K562 (cell line): Measurements from ENCODE around the gene FUBP3.

DNA sequence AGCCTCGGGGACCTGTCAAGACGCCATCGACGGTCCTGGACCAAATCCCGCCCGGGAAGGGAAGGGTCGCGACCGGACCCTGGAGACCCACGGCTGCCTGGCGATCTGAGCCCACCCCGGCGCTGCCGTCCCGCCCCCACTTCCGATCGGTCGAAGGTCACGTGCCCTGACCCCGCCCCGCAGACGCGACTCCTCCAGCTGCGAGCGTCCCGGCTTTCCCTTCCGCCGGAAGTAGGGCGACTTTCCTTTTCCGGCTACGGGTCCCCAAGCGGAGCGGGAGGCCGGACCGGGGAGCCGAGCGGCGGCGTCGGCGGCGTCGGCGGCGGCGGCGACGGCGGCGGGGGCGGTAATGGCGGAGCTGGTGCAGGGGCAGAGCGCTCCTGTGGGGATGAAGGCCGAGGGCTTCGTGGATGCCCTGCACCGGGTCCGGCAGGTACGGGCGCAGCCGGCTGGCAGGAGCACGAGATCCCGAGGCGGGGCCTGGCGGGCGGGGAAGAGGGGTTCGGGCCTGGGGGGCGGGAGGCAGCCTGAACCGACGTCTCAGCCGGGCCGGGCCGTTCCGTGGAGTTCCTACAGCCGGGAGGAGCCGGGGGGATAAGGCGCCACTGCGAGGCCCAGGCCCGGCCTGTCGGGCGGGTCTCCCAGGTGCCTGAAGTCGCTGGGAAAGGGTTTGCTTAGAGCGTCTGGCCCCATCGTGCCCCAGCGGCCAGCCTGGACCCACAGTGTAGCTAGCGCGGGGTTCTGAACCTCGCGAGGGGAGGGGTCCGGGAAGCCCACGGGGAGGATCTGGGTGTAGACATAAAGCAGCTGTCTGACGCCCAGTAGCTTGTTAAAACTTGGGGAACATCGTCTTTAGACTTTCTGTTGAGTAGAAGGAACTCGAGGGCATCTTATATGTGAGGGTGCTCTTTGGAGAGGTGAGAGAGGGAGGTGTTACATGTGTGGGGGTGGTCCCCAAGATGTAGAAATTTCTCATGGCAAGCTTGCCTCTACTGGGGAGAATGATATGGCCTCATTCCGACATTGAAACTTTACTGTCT is at the start of gene FUBP3:
Gene FUBP3, plus strand, starts transcription at position 246 of the 1,040 bp plus-strand sequence.
- RAMPAGE, long total RNA, result start-site peak on the plus strand centred at position 325 of the sequence, 33 bp wide, 456 and 494 reads in 2 replicates
- RRBS, result 2% methylated on average over 16 of the region's 94 CpGs
PRO-cap:
- standard, result bidirectional peak, plus-strand start at position 267 of the sequence, minus-strand start at position 107 of the sequence
- CoPRO, capped RNA only, 2 experiments, result peak in 2 of 2 experiments; most common plus-strand start position 247 of the sequence (in 2); most common minus-strand start position 124 of the sequence (in 2)
- CoPRO, capped and uncapped RNA, 2 experiments, result peak in 2 of 2 experiments; most common plus-strand start position 247 of the sequence (in 2); most common minus-strand start position 124 of the sequence (in 2)
- CoPRO, uncapped RNA only, 2 experiments, result peak in 1 of 2 experiments; most common plus-strand start position 274 of the sequence (in 1); most common minus-strand start position 124 of the sequence (in 1)
CAGE:
- cytosol, long polyA plus RNA, result start-site peak on the plus strand centred at position 275 of the sequence, 33 bp wide, 275 and 81 reads in 2 replicates
- long polyA plus RNA, result no peak
- nucleolus, long total RNA, result no peak
- nucleus, long polyA plus RNA, result start-site peak on the plus strand centred at position 260 of the sequence, 70 bp wide, 134 and 72 reads in 2 replicates

DNA sequence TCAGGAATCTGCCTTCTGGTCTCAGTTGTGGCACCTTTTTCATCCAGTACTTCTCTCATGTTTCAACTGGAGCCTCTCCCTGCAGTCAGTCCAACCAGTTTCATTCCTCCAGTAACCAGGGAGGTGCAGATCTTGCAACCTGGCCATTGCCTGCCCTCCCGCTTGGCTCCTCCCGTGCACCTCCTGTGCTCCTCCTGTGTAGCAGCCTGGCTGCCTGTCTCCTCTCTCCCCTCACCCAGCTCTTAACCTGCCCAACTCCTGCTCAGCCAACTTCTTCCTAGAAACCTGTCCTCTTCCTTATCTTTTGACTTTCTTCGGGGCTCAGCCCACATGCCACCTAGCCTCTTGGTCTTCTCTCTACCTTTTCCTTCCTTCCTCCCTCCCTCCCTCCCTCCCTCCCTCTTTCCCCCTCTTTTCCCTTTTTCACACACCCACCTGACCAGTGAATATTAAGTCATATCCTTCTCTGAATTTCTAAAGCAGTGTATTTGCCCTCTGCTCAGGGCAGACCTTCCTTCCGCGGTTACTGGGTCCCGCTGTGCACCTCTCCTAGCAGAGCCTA is 20.4 kb downstream of the FUBP3 start:
- RAMPAGE, long total RNA, result no peak
- RRBS, result no CpG with 5 or more reads among the region's 6 CpGs
PRO-cap:
- standard, result no peak
- CoPRO, capped RNA only, 2 experiments, result no peak in any of the 2 experiments
- CoPRO, capped and uncapped RNA, 2 experiments, result no peak in any of the 2 experiments
- CoPRO, uncapped RNA only, 2 experiments, result no peak in any of the 2 experiments
CAGE:
- cytosol, long polyA plus RNA, result no peak
- long polyA plus RNA, result no peak
- nucleolus, long total RNA, result start-site peak on the plus strand centred at position 58 of the sequence, 5 bp wide, 722 reads
- nucleus, long polyA plus RNA, result no peak

DNA sequence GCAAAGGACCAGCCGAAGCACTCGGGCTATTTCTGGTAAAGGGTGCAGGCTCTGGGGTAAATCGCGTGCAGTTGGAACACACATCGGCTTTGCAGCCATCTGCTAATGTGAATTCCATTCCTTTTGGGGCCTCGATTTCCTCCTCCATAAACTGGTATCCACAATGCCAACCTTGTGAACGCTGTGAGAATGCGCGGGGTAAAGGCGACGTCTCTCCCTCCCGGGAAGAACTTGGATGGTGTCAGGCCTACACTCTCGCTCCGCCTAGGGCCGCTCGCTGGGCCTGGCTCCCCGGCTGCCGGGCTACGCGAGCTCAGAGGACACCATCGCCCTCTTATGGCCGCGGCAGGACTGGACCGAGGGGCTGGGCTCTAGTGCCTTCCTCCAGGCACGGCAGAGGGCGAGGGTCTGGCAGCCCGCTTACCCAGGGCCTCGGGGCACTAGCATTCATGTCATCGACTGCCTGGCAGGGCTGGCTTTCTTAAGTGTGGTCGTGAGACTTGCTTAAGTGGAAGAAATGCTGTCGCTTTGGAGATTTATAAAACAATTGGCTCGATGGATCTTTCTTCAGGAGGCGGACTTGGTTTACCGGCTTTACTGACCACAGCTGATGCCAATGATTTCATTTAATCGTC is 1.3 kb upstream of the EXOSC2 start:
- RAMPAGE, long total RNA, result no peak
- RRBS, result 97% methylated on average over 5 of the region's 35 CpGs
PRO-cap:
- standard, result no peak
- CoPRO, capped RNA only, 2 experiments, result no peak in any of the 2 experiments
- CoPRO, capped and uncapped RNA, 2 experiments, result no peak in any of the 2 experiments
- CoPRO, uncapped RNA only, 2 experiments, result no peak in any of the 2 experiments
CAGE:
- cytosol, long polyA plus RNA, result no peak
- long polyA plus RNA, result no peak
- nucleolus, long total RNA, result no peak
- nucleus, long polyA plus RNA, result no peak

GRCh38 chr9:130701179-130701965 is 7.8 kb downstream of the EXOSC2 start:
- RAMPAGE, long total RNA, result no peak
- RRBS, result no CpG with 5 or more reads among the region's 8 CpGs
PRO-cap:
- standard, result no peak
- CoPRO, capped RNA only, 2 experiments, result no peak in any of the 2 experiments
- CoPRO, capped and uncapped RNA, 2 experiments, result no peak in any of the 2 experiments
- CoPRO, uncapped RNA only, 2 experiments, result peak in 2 of 2 experiments; most common plus-strand start chr9:130701493 (in 2); most common minus-strand start chr9:130701685 (in 1)
CAGE:
- cytosol, long polyA plus RNA, result no peak
- long polyA plus RNA, result no peak
- nucleolus, long total RNA, result no peak
- nucleus, long polyA plus RNA, result no peak

DNA sequence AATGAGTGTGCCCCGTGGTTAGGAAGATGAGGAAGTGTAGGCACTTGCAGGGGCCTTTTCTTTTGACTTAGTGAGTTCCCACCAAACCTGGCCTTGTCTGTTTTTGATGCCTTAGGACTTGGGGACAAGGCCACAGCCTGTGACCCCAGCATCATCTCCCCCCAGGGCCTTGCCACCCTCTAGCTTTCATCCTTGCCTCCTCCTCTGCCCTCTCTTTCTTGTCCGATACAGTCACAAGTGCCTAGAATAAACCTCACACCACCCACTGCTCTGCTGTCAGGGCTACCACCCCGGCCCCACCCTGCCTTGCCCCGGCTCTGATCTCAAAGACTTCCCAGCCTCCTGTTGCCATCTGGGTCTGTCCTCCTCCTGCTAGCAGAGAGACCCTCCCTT is 68.6 kb upstream of the ABL1 start:
- RAMPAGE, long total RNA, result no peak
- RRBS, result no CpG with 5 or more reads among the region's 4 CpGs
PRO-cap:
- standard, result no peak
- CoPRO, capped RNA only, 2 experiments, result no peak in any of the 2 experiments
- CoPRO, capped and uncapped RNA, 2 experiments, result no peak in any of the 2 experiments
- CoPRO, uncapped RNA only, 2 experiments, result no peak in any of the 2 experiments
CAGE:
- cytosol, long polyA plus RNA, result no peak
- long polyA plus RNA, result no peak
- nucleolus, long total RNA, result no peak
- nucleus, long polyA plus RNA, result no peak

DNA sequence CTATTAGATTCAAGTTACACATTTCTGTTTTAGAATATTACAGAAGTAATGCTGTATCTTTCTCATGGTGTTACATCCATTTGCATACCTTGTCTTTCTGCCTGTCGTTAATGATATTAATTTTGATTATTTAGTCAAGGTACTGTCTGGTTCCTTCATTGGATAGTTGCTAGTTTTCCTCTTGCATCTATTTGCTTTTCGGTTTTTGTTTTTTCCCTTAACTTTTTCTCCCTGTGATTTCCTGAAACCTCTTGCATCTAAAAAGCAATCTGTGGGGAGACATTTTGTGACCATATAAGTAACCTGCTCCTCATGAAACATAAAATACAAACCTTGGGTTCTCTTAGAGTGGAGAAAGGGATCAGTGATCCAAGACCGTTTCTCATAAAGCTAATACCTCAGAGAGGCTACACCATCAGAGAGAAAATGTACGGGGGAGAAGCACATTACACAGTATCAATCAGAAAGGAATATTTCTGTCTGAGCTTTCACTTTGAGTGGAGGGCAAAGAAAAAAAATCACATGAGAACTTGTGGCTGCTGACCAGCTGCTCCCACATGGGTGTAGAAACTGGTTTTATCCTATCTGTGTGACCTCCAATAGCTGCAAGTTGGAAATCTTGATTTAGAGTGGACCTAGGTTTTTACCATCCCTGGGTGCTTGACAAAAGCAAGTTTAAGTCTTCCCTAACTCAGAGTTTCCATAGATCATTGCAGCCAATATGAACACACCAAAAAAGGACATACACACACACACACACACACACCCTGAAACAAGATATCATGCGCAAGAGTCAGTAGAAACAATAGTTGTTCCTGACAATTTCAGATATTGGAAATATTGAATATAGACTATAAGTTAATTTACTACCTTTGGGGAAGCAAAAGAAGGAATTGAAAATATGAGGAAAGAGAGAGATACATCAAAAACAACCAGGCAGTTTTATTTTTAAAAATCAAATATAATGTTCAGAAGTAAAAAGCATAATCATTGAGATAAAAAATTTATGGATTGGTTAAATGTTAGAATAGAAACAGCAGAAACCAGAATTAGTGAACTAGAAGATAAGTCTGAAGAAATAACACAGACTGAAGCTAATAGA is 45.9 kb upstream of the ABL1 start:
- RAMPAGE, long total RNA, result no peak
- RRBS, result no CpG with 5 or more reads among the region's 5 CpGs
PRO-cap:
- standard, result no peak
- CoPRO, capped RNA only, 2 experiments, result no peak in any of the 2 experiments
- CoPRO, capped and uncapped RNA, 2 experiments, result no peak in any of the 2 experiments
- CoPRO, uncapped RNA only, 2 experiments, result peak in 2 of 2 experiments; most common plus-strand start position 320 of the sequence (in 1)
CAGE:
- cytosol, long polyA plus RNA, result no peak
- long polyA plus RNA, result no peak
- nucleolus, long total RNA, result no peak
- nucleus, long polyA plus RNA, result no peak

DNA sequence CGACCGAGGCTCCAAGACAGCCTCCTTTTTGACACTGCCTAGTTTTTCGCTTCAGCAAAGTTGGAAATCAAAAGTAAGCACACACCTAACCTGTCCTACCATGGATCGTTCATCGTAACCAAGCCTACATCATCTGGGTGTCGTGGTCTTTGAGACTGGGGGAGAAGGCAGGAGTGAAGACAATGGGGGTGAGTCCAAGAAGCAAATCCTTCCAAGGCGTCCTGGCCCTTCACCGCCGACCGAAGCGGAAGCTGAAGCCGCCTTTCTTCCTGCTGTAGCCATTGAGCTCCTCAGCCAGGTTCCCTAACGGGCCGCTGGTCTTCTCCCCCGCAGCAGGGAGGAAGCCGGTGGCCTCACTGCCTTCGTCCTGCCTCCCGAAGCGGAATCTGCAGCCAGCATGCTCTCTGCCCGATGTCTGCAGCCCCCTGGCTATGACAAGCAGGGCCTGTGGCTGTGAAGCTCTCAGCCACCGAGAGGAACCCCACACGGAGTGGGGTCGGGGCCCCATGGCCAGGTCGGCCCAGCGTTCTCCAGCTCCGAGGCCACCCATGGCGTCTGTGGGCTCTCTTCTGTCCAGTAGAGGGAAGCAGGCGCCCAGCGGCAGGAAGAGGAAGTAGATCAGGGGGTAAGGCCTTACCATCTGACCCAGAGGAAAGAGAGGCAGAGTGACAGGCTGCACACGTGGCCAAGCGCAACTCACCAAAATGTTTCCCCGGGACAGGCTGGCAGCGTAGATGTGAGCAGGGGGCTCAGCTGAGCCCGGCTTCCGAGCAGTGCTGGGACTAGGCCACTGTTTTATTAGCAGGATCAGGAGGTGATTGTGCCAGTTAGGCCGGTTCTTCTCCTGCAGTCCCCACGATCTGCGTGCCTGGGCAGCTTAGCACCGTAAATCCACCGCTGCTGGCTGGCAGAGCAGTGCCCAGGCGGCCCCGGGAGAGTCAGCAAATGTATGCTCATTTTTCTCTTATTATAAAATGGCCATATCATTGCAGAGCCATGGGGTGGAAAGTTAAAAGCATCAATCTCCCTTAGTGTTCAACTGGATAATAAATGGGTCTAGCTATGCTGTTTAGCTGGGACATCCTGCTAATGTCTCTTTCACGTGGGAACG is 3.1 kb downstream of the QRFP start:
- RAMPAGE, long total RNA, result no peak
- RRBS, result 89% methylated on average over 9 of the region's 44 CpGs
PRO-cap:
- standard, result no peak
- CoPRO, capped RNA only, 2 experiments, result peak in 1 of 2 experiments; most common plus-strand start position 798 of the sequence (in 1); most common minus-strand start position 559 of the sequence (in 1)
- CoPRO, capped and uncapped RNA, 2 experiments, result no peak in any of the 2 experiments
- CoPRO, uncapped RNA only, 2 experiments, result peak in 2 of 2 experiments; most common plus-strand start position 14 of the sequence (in 1)
CAGE:
- cytosol, long polyA plus RNA, result no peak
- long polyA plus RNA, result no peak
- nucleolus, long total RNA, result no peak
- nucleus, long polyA plus RNA, result no peak

DNA sequence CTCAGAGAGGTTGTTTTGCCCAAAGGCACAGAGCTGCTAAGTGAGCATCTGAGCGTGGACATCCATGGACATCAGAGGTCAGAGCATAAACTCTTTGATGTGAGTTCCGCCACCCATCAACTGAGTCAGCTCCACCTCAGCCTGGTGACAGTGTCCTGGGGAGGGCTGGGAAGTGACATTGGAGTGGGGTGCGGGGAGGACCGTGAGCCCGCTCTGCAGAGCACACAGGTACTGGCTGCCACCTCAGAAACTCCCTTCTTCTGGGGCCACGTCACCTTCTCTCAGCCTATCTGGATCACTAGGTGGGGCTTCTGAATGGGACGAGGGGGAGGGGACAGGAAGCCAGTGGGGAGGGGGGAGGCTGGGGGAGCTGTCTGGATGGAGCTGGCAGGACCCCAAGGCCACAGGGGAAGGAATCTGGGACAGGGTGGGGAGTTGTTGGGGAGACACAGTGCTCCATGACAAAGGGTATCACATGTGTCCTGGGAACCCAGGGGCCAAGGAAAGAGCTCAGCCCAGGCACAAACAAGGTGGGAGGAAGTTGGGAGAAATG is 2.4 kb downstream of the LAMC3 start:
- RAMPAGE, long total RNA, result no peak
- RRBS, result no CpG with 5 or more reads among the region's 7 CpGs
PRO-cap:
- standard, result bidirectional peak, plus-strand start at position 345 of the sequence, minus-strand start at position 262 of the sequence
- CoPRO, capped RNA only, 2 experiments, result peak in 2 of 2 experiments; most common plus-strand start position 345 of the sequence (in 1); most common minus-strand start position 233 of the sequence (in 2)
- CoPRO, capped and uncapped RNA, 2 experiments, result no peak in any of the 2 experiments
- CoPRO, uncapped RNA only, 2 experiments, result no peak in any of the 2 experiments
CAGE:
- cytosol, long polyA plus RNA, result no peak
- long polyA plus RNA, result no peak
- nucleolus, long total RNA, result no peak
- nucleus, long polyA plus RNA, result no peak

DNA sequence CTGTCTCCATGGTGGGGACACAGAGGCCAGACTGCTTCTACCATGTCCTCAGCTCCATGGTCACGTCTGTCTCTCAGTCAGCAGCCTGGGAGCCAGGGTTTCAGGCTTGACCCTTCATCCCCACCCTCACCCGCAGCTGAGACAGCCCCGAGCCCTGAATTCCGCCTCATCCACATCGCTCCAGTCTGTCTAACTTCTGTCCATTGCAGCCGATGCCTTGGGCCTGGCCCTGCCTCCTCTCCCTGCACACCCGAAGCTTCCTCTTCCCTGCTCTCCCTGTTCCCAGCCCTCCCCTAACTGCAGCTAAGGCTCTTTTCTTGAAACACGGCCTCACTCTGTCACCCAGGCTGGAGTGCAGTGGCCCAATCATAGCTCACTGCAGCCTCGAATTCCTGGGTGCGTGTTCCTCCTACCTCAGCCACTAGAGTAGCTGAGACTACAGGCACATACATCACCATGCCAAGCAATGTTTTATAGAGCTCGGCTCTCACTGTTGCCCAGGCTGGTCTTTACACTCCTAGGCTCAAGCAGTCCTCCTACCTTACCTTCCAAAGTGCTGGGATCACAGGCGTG is 28.3 kb downstream of the LAMC3 start:
- RAMPAGE, long total RNA, result no peak
- RRBS, result no CpG with 5 or more reads among the region's 12 CpGs
PRO-cap:
- standard, result no peak
- CoPRO, capped RNA only, 2 experiments, result no peak in any of the 2 experiments
- CoPRO, capped and uncapped RNA, 2 experiments, result no peak in any of the 2 experiments
- CoPRO, uncapped RNA only, 2 experiments, result no peak in any of the 2 experiments
CAGE:
- cytosol, long polyA plus RNA, result no peak
- long polyA plus RNA, result no peak
- nucleolus, long total RNA, result no peak
- nucleus, long polyA plus RNA, result no peak

DNA sequence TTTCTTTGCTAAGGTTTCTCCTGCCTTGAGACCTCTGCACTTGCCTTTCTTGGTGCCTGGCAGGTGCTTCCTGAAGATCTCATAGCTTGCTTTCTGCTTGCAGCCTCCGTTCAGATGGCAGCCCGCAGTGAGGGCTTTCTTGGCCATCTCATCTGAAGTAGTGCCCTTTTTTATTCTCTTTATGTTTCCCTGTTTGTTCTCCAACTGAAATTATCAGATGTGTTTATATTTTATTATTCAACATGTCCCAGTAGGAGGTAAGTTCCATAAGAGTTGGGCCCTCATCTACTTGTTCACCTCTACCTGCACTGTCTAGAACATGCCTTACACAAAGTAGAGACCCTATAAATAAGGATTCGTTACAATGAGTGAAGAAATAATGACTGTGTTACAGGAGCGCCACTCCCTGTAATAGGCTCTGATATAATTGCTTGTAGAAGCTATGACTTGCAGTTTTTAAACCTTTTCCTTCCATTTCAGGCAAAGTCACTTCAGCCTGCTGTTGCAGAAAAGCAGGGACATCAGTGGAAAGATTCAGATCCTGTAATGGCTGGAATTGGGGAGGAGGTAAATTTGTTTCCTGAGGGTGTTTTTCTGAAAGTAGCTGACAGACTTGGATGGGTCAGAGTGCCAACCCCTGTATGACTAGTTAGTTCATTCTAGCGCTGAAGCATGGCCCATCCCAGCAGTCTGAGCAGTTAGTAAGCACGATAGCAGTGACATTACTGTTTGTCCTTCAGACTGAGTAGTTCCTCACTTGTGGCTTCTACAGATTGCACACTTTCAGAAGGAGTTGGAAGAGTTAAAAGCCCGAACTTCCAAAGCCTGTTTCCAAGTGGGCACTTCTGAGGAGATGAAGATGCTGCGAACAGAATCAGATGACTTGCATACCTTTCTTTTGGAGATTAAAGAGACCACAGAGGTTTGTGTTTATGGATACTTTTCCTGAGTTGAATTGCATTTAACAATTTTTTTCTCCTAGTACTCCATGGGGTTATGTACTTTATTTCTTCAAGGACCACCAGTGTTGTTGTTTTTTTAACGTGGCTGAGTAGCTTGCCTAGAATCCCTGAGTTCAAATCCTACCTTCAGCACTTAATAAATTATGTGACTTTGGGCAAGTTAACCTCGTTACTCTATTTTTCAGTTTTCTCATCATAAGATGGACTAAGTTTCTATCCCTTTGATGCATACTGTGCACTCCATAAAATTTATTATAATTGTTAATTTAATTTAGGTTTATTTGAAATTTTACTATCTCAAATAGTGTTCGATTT is 24.9 kb downstream of the NUP214 start:
- RAMPAGE, long total RNA, result no peak
- RRBS, result no CpG with 5 or more reads among the region's 11 CpGs
PRO-cap:
- standard, result no peak
- CoPRO, capped RNA only, 2 experiments, result no peak in any of the 2 experiments
- CoPRO, capped and uncapped RNA, 2 experiments, result peak in 2 of 2 experiments; most common plus-strand start position 754 of the sequence (in 1)
- CoPRO, uncapped RNA only, 2 experiments, result peak in 2 of 2 experiments; most common plus-strand start position 11 of the sequence (in 1)
CAGE:
- cytosol, long polyA plus RNA, result no peak
- long polyA plus RNA, result no peak
- nucleolus, long total RNA, result no peak
- nucleus, long polyA plus RNA, result no peak

DNA sequence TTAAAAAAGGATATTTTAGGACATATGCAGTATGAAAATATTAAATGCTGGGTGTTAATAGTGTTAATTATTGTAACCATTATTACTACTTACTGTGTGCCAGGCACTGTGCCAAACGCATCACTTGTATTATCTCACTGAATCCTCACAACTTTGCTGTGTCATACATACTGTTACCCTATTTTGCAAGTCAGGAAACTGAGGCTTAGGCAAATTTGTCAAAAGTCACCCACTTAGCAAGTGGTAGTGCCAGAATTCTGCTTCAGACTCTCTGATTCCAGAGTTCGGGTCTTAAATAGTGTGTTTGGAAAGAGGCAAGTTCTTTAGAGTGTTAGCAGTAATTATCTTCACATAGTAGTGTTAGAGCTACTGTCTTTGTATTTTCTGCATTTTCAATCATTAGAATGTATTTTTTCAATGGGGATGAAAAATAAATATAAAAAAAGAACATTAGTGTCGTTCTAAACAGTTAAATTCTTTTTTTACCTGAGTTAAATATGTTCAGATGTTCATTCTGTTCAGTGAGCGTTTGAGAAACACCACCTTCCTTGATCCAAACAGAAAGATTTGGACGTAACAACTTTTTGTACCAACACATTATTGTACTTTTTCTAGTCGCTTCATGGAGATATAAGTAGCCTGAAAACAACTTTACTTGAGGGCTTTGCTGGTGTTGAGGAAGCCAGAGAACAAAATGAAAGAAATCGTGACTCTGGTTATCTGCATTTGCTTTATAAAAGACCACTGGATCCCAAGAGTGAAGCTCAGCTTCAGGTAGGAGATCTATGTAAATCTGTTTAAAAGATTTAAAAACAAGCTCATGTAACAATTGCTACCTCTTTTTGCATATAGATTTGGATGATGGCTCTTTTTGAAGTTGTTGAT is 26.0 kb downstream of the NUP214 start:
- RAMPAGE, long total RNA, result no peak
- RRBS, result no CpG with 5 or more reads among the region's 7 CpGs
PRO-cap:
- standard, result no peak
- CoPRO, capped RNA only, 2 experiments, result no peak in any of the 2 experiments
- CoPRO, capped and uncapped RNA, 2 experiments, result no peak in any of the 2 experiments
- CoPRO, uncapped RNA only, 2 experiments, result peak in 2 of 2 experiments; most common plus-strand start position 380 of the sequence (in 2)
CAGE:
- cytosol, long polyA plus RNA, result no peak
- long polyA plus RNA, result no peak
- nucleolus, long total RNA, result no peak
- nucleus, long polyA plus RNA, result no peak

DNA sequence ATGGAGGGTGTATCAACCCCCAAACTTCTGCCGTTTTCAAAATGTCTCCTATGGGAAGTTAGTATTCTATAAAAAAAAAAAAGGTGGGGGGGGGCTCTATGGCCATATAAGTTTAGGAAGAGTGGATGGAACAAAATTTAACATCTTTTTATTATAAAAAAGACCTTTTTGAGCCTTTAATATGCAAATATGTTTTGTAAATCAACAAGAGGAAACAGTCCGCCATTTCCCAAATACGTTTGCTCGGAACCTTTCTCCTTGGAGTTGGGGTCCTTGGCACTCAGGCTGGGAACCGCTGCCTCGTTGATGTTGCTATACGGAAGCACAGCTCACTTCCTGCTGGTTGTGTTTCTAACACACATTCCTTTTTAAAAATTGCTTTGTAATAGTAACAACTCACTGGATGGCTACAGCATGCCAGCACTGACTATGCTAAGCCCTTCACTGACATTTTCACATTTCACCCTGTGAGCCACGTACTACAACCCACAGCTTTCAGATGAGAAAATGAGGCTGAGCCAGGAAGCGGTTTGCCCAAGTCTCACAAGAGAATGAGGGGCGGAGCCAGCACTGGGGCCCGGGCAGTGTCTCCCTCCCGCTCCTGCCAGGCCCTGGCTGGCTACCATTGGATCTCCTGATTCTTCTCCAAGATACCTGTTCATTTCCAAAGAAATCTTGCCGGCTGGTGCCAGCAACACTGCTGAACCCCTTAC is 38.5 kb downstream of the FAM78A start:
- RAMPAGE, long total RNA, result no peak
- RRBS, result 63% methylated on average over 3 of the region's 13 CpGs
PRO-cap:
- standard, result no peak
- CoPRO, capped RNA only, 2 experiments, result no peak in any of the 2 experiments
- CoPRO, capped and uncapped RNA, 2 experiments, result peak in 1 of 2 experiments; most common plus-strand start position 203 of the sequence (in 1)
- CoPRO, uncapped RNA only, 2 experiments, result peak in 1 of 2 experiments; most common plus-strand start position 458 of the sequence (in 1); most common minus-strand start position 341 of the sequence (in 1)
CAGE:
- cytosol, long polyA plus RNA, result no peak
- long polyA plus RNA, result no peak
- nucleolus, long total RNA, result no peak
- nucleus, long polyA plus RNA, result no peak

DNA sequence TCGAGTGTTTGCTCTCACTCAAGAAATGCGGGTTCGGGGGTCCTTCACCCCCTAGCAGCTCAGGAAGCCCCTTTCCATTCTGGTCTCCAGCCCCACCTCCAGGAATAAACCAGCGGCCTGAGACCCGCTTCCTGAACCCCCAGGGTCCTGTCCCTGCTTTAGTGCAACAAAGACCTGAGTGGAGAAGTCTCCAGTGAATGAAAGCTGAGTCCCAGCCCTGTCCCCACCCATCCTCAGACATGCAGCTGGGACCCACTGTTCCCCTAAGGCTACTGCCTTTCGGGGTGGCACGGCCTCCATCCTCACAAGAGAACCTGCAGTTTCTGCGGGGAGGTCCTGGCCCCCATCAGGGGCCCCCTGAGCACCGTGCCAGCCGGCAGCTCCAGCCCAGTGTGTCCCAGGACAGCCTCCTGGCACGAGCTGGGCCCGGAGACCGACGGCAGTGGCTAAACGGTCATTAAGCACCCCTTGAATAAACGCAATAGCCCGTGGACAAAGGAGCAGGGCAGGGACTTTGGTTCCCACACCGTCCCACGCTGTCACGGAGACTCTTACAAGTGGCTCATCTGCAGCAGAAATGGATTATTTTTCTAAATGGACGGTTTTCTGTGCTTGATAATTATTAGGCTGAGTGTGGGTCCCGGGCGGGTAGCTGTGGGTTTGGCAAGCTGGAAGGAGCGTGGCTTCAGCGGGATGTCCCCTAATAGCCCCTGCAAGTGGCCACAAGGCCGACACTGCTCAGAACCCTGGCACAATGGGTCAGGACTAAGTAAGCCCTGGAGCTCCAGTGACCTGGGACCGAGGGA is 17.6 kb downstream of the FAM78A start:
- RAMPAGE, long total RNA, result no peak
- RRBS, result 80% methylated on average over 3 of the region's 27 CpGs
PRO-cap:
- standard, result no peak
- CoPRO, capped RNA only, 2 experiments, result no peak in any of the 2 experiments
- CoPRO, capped and uncapped RNA, 2 experiments, result no peak in any of the 2 experiments
- CoPRO, uncapped RNA only, 2 experiments, result peak in 2 of 2 experiments; most common minus-strand start position 106 of the sequence (in 1)
CAGE:
- cytosol, long polyA plus RNA, result no peak
- long polyA plus RNA, result no peak
- nucleolus, long total RNA, result no peak
- nucleus, long polyA plus RNA, result no peak

DNA sequence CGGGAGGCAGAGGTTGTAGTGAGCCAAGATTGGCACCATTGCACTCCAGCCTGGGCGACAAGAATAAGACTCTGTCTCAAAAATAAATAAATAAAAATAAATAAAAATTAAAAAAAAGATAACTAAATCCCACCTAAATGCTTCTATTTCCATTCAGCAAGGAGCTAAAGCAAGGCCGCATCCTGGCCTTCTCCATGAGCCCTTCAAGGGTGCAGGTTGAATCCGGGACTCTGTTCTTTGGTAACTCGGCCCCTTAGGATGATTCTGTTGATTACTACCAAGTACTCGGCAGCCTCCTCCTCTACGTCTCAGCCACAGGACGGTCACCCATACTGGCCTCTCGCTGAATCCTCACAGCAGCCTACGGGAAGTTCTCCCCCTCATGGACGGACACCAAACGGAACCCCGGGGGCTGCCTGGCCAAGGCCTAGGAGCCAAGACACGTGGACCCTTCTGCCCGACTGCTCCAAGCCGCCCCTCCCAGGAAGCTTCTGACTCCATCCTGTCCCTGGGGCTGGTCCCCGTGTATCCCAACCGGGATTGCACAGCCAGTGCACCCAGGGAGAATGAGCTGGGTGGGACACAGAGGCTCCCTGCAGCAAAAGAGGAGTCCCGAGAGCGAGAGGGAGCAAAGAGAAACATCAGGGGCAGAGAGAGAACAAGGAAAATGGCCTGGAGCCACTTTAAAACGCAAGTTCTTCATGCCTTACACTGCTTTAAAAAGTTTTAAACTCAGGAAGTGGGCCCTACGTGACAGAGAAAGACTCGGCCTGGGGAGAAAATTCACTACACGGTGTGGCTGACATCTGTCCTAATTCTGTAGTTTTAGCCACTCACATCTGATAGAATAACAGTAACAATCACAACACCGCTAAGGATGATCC is 3.2 kb downstream of the FAM78A start:
- RAMPAGE, long total RNA, result no peak
- RRBS, result no CpG with 5 or more reads among the region's 25 CpGs
PRO-cap:
- standard, result bidirectional peak, plus-strand start at position 396 of the sequence, minus-strand start at position 339 of the sequence
- CoPRO, capped RNA only, 2 experiments, result peak in 2 of 2 experiments; most common plus-strand start position 551 of the sequence (in 2); most common minus-strand start position 238 of the sequence (in 1)
- CoPRO, capped and uncapped RNA, 2 experiments, result peak in 2 of 2 experiments; most common plus-strand start position 551 of the sequence (in 2); most common minus-strand start position 455 of the sequence (in 1)
- CoPRO, uncapped RNA only, 2 experiments, result peak in 1 of 2 experiments; most common plus-strand start position 309 of the sequence (in 1); most common minus-strand start position 246 of the sequence (in 1)
CAGE:
- cytosol, long polyA plus RNA, result no peak
- long polyA plus RNA, result no peak
- nucleolus, long total RNA, result no peak
- nucleus, long polyA plus RNA, result no peak

- RAMPAGE, long total RNA, result no peak
- RRBS, result no CpG with 5 or more reads among the region's 20 CpGs
PRO-cap:
- standard, result no peak
- CoPRO, capped RNA only, 2 experiments, result no peak in any of the 2 experiments
- CoPRO, capped and uncapped RNA, 2 experiments, result no peak in any of the 2 experiments
- CoPRO, uncapped RNA only, 2 experiments, result no peak in any of the 2 experiments
CAGE:
- cytosol, long polyA plus RNA, result no peak
- long polyA plus RNA, result no peak
- nucleolus, long total RNA, result no peak
- nucleus, long polyA plus RNA, result no peak
These were observed 10.8 kb upstream of the PRRC2B start for GRCh38 chr9:131382812-131383843.

DNA sequence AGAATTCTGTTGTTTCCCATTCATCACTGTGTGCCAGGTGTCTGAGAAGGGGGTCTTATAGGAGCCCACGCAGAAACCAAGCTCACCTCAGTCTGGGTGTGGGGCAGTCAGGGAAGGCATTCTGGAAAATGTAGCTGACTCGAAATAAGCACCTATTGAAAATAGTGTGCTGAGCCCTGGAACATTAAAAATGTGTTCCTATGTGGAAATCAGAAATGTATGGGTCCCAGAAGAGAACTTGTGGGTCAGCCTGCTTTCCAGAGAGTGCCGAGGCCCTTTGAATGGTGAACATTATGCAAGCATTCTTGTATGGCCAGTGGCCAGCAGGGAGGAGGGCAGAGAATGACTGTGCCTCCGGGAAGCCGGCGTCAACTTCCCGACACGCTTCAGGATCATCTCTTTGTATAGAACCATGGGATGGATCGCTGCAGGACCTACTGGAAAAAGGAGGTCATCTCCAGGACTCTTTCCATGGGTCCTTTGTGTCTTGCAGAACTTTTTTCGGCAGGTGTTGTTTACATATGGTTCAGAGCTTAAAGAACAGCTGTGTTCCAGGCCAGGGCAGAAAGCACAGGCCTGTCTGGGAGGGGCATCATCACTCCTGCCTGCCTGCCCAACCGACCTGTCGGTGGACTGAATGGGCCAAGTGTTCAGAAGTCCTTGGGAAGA is 8.8 kb downstream of the PRRC2B start:
- RAMPAGE, long total RNA, result no peak
- RRBS, result no CpG with 5 or more reads among the region's 12 CpGs
PRO-cap:
- standard, result no peak
- CoPRO, capped RNA only, 2 experiments, result no peak in any of the 2 experiments
- CoPRO, capped and uncapped RNA, 2 experiments, result no peak in any of the 2 experiments
- CoPRO, uncapped RNA only, 2 experiments, result peak in 1 of 2 experiments; most common plus-strand start position 405 of the sequence (in 1)
CAGE:
- cytosol, long polyA plus RNA, result no peak
- long polyA plus RNA, result no peak
- nucleolus, long total RNA, result no peak
- nucleus, long polyA plus RNA, result no peak